Astrocyte (in vitro differentiated cells and primary cell): ENCODE results near the genes H2AC12, H1-5, H3C12, ZSCAN16 and ZSCAN26.

GRCh38 chr6:27092187-27092627, 40.4 kb downstream of the H2BC11 start:
- PRO-cap, result no peak
- RRBS, 2 experiments, result no CpG with 5 or more reads among the region's 9 CpGs

GRCh38 chr6:27127475-27128514, 4.8 kb downstream of the H2BC11 start:
- PRO-cap, result no peak
- RRBS, 2 experiments, result no CpG with 5 or more reads among the region's 9 CpGs

DNA sequence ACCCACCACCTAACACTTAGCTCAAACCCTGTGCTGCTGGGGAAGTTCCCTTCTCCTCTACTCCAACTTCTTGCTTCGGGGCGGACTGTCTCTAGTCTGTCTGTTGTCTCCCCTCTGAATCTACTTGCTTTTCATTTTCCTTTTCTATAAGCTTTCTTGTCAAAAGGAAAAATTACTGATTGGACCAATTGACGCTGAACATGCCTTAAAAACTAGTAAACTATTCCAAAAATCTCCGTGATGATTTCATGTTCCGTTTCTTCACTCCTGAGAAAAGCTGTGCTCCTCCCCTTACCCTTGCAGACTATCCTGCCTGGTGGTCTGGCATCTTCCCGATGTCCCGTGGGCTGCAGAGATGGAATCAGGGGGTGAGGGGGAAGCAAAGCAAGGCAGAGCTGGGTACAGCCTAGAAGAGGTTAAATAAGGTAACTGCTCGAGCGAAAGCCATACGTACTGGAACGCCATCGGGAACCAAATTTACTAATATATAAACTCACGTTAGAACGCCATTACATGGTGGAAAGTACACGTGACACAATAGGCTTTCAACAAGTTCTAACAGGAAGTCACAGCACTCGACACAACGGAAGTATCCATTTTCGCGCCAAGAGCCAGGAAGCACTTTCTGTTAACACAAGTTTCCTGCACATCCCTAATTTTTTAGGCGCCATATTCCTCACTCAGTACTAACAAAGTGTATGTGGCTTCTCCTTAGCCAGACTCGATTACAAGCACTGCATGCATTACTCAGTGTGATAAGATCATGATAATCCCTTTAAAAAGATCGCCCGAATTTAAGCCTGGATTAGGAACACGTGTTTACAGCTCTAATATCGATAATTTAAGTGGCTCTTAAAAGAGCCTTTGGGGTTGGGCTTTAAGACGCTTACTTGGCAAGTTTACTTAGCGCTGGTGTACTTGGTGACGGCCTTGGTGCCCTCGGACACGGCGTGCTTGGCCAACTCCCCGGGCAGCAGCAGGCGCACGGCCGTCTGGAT, 837 bp downstream of the H2BC12 start:
- PRO-cap, result bidirectional peak, plus-strand start at position 592 of the sequence, minus-strand start at position 459 of the sequence
- RRBS, 2 experiments, result no CpG with 5 or more reads among the region's 35 CpGs

- PRO-cap, result bidirectional peak, plus-strand start at chr6:27147106, minus-strand start at chr6:27146855
- RRBS, 2 experiments, result no CpG with 5 or more reads among the region's 42 CpGs
Observed at GRCh38 chr6:27146942-27147841, at the start of gene H2AC12. TSS of gene H2AC12 (plus strand) at chr6:27147106.

GRCh38 chr6:27178245-27178618, 31.3 kb downstream of the H2AC12 start:
- PRO-cap, result bidirectional peak, plus-strand start at chr6:27178342, minus-strand start at chr6:27178123
- RRBS, 2 experiments, result 2% methylated on average over 9 of the region's 17 CpGs; no CpG with 5 or more reads in 1 of the 2 experiments

- PRO-cap, result no peak
- RRBS, 2 experiments, result no CpG with 5 or more reads among the region's 2 CpGs
Observed at GRCh38 chr6:27318931-27319383, 6.9 kb upstream of the POM121L2 start.

- PRO-cap, result unidirectional peak, minus-strand start at chr6:27541858
- RRBS, 2 experiments, result no CpG with 5 or more reads among the region's 15 CpGs
Observed at GRCh38 chr6:27541532-27542408, 68.9 kb upstream of the ZNF184 start.

- PRO-cap, result unidirectional peak, minus-strand start at chr6:27547829
- RRBS, 2 experiments, result no CpG with 5 or more reads among the region's 17 CpGs
Observed at GRCh38 chr6:27547471-27548149, 74.7 kb upstream of the ZNF184 start.

GRCh38 chr6:27591640-27592083, 118.8 kb upstream of the ZNF184 start:
- PRO-cap, result unidirectional peak, minus-strand start at chr6:27591889
- RRBS, 2 experiments, result no CpG with 5 or more reads among the region's 8 CpGs

GRCh38 chr6:27681057-27681303, 126.7 kb downstream of the H2BC13 start:
- PRO-cap, result no peak
- RRBS, 2 experiments, result no CpG with 5 or more reads among the region's 11 CpGs

- PRO-cap, result bidirectional peak, plus-strand start at chr6:27865319, minus-strand start at chr6:27865112
- RRBS, 2 experiments, result no CpG with 5 or more reads among the region's 14 CpGs
Observed at GRCh38 chr6:27864897-27865166, 285 bp upstream of the H2AC16 start.

- PRO-cap, result unidirectional peak, minus-strand start at chr6:27867588
- RRBS, 2 experiments, result 0% methylated on average over 8 of the region's 55 CpGs; no CpG with 5 or more reads in 1 of the 2 experiments
Observed at GRCh38 chr6:27866913-27867959, at the start of gene H1-5. TSS of gene H1-5 (minus strand) at chr6:27867588.

- PRO-cap, result no peak
- RRBS, 2 experiments, result no CpG with 5 or more reads among the region's 12 CpGs
Observed at GRCh38 chr6:27889572-27890318, 881 bp downstream of the H3C12 start.

- PRO-cap, result bidirectional peak, plus-strand start at chr6:27891001, minus-strand start at chr6:27890827
- RRBS, 2 experiments, result no CpG with 5 or more reads among the region's 62 CpGs
Observed at GRCh38 chr6:27890319-27891441, at the start of gene H3C12. TSS of gene H3C12 (minus strand) at chr6:27890826.

GRCh38 chr6:28104449-28105850, 19.5 kb upstream of the ZSCAN16 start:
- PRO-cap, result bidirectional peak, plus-strand start at chr6:28104849, minus-strand start at chr6:28104699
- RRBS, 2 experiments, result no CpG with 5 or more reads among the region's 59 CpGs

DNA sequence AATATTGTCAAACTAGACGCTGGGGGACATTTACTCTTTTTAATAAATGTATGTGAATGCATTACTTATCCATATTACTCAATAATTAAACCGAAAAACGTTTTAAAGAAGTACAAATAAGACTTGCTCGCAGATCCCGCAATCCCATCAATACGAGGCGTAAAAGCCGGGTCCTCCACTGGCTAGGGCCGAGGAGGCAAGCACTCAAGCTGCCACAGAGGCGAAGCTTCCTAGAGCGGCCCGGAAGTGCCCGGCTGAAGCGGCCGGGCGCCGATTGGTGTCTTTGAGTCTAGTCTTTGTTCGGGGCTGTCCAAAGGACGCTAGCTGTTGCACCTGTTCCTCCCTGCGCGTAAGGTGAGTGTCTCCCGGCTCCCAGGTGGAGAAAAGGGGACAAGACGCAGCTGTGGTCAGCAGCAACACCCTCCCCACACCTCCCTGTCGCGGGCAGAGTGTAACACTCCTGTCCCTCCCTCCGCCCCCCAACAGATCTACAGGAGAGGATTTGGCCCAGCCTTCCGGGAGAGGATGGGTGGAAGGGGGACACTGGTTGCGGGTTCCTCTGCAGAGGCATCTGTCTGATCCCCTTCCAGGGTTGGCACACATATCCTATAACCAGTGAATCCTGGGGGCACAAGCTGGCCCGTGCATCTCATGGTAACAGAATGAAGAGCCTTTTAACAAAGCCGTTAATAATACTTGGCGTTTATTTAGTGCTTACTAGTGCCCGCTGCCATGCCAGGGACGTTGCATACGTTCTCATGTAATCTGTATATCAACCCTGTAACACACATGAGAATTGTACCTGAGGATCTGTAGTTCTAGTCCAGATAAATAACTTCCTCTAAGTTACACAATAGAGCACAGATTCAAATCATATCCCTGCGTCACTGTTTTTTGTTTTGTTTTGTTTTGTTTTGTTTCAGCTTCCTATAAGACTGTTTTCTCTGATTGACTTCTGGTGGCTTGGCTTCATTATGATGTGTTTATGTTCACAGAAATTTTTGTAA, at the start of gene ZSCAN16:
Gene ZSCAN16 (plus strand): TSS at position 286 of the 1,007 bp plus-strand sequence.
- PRO-cap, result bidirectional peak, plus-strand start at position 299 of the sequence, minus-strand start at position 180 of the sequence
- RRBS, 2 experiments, result 2 to 4% methylated on average over 5 to 11 of the region's 35 CpGs

- PRO-cap, result no peak
- RRBS, 2 experiments, result no CpG with 5 or more reads among the region's 29 CpGs
Observed at GRCh38 chr6:28259482-28259965, 427 bp downstream of the NKAPL start.

DNA sequence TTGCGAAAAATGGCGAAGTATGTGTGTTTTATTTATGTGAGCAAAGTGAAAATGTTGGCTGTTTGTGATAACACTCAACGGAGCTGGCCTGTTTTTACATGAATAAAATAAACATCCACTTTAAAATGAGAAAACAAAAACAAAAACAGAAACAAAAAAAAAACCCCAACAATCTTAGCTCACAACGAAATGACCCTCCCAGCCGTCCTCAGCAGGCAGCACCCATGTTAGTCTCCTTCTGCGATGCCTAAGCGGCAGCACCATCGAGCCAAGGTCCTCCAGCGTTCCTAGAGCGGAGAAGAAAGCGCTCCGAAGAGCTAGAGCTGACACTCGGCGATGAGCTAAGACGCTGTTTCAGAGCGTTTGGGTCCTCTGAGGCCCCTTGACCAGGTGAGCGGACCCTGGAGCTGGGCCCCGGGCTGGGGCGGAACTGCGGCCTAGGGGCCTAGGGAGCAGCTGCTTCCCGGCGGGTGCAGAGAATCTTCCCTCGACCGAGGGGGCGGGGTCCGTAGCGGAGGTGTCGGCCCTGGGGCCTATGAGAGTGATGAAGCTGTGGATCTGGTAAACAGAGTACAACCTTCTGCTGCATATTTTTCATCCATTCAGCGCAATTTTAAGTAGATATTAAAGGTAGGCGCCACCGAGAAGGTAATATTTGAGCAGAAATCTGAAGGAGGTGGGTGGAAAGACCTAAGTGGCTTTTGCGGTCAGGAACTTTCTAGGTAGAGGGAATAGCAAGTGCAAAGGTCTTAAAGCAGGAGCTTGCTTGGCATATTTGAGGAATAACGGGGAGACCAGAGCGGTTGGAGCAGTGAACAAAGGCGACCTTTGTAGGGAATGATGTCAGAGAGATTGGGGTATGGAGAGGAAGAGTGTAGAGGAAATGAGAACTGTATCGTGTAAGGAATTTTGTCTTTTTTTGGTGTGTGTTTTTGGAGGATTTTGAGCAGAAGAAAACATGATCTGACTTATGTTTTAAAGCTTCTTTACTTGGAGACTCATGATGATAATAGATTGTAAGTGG, at the start of gene ZSCAN26:
Gene ZSCAN26 (plus strand): TSS at position 320 of the 1,024 bp plus-strand sequence.
- PRO-cap, result bidirectional peak, plus-strand start at position 427 of the sequence, minus-strand start at position 432 of the sequence
- RRBS, 2 experiments, result 2 to 4% methylated on average over 4 of the region's 36 CpGs

DNA sequence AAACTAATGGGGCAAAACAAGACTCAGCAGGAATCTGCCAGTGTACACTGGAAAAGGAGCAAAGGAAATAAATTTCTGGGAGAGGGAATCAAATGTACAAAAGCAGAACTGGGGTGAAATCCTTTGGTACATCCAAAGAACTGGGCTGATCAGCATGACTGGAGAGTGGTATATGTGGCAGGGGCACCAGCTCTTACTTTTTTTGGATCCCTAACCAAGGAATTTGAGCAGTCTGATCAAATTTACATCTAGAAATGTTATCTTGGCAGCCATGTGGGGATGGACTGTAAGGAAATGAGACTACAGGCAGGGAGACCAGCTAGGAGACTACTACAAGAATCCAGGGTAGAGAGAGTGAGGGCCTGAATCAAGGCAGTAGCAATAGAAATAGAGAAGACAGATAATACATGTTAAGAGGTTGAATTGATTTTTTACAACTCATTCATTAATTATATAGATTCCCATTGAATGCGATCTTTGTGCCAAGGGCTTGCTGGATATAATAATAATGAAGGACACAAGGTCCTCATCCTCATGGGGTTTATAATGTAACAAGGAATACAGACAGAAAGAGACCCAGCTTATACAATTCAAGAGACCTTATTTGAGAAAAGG, 1.3 kb upstream of the ZSCAN31 start:
- PRO-cap, result no peak
- RRBS, 2 experiments, result no CpG with 5 or more reads among the region's 1 CpG

GRCh38 chr6:28615839-28616944, 29.1 kb upstream of the SCAND3 start:
- PRO-cap, result no peak
- RRBS, 2 experiments, result 25 to 40% methylated on average over 26 to 30 of the region's 55 CpGs